Osteocyte (in vitro differentiated cells): ENCODE data around the gene ZCRB1.

DNA sequence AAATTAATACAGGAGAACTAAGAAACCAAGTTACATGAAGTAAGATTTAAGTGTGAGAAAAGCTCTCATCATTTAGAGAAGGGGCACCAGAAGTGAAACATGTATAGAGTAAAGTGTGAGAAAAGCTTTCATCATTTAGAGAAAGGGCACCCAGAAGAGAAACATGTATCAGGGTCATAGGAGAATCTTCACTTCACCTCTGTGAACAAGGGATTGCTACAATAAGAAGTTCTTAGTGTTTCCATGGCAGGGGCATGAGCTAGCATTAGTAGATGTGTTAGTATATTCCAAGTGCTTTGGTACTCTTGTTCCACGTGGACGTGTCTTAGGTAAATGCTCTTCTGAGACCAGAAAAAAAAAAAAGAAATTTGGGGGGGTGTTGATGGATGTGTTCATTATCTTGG is 132.3 kb upstream of the CNTN1 start:
- PRO-cap: no peak

- PRO-cap: no peak
These were observed 92.7 kb downstream of the PDZRN4 start for GRCh38 chr12:41280594-41281347.

DNA sequence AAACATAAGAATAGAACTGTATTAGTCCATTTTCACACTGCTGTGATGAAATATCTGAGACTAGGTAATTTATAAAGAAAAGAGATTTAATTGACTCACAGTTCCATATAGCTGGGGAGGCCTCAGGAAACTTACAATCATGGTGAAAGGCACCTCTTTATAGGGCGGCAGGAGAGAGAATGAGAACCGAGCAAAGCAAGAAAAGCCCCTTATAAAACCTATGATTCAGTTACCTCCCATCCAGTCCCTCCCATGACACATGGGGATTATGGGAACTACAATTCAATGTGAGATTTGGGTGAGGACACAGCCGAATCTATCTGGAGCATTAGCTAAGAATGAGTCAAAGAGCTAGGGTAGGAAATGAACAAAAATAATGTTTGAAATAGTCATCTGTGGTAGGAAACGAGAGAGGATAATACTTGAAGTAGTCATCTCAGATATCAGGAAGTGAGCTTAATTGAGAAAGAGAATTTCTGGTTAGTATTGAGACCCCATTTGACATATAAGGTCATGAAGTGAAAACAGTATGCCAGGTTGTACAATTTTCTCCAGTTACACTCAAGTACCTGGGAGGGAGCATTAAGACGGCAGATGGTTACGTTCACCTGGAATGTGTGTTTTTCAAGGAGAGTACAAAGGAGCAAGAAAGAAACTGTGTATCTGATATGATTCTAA is 143.6 kb downstream of the PDZRN4 start:
- PRO-cap: no peak

DNA sequence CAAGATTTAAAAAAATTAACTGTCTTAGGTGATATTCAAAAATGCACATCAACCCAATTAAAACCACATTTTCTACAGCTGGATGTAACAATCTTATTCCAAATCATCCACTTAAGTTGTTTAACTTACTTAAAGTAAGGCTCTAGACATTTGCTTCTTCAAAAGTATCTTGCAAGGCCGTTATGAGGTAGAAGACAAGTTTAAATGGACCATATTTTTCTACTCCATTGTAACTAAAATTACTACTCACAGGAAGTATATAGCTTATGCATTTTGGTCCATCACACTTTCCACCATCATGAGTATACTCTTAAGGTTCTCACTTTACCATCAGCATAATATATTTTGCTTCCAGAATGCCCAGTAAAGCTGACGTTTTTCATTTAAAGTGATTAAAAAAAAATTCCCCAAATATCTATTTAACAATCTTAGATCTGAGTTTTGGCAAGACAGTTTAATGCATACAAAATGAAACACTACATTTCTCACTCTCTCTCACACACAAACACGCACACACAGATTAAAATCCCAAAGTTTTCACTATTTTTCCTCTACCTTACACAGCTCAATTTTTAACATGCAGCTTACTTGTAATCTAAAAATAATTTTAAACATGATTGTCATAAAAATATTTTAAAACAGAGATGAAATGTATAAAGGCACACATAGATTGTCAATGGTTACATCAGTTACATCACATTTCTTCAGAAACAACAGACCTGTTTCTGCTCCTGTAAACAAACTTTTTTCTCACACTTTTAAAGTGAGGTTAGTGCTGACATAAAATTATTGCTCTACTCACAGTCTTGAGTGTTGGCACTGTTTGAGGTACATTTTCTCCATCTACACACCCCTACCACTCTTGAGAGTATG is 57.8 kb downstream of the GXYLT1 start:
- PRO-cap: no peak

DNA sequence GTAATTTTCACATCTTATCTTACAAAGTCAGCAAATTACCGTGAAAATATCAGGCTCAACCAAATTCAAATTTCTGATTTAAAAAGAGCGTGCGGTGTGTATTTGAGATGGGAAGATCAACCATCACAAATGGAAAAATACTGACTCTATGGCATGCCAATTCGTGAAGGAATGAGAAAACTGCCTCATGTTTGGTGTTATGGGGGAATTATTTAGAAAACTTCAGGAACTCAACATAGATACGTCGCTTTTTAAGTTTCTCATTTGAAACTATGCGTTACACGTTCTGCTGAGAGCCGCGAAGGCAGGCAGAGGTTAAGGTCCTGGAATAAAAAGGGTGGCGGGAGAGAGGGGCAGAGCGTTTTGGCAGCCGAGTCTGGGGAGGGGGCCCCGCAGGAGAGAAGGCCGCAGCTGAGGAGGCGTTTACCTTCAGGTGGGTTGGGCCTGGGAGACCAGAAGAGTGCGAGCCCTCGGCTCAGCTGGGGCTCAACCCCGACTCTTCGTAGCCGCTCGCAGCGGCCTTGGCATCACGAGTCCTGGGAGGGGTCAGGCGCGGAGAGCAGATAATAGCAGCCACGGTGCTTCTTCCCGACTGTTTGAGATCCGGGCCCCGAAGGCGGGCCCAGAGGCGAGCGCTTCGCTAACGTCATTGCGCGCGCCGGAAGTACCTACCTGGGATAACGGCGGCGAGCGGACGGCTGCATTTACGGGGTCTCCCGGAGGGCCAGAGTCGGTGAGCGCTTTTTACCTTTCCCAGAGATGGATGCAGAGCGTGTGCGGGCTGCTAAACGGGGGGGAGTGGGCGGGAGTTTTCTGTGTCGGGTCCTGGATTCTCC is at the start of gene ZCRB1:
Gene ZCRB1, minus strand, starts transcription at position 598 of the 836 bp plus-strand sequence.
- PRO-cap: bidirectional peak, plus-strand start at position 671 of the sequence, minus-strand start at position 523 of the sequence

DNA sequence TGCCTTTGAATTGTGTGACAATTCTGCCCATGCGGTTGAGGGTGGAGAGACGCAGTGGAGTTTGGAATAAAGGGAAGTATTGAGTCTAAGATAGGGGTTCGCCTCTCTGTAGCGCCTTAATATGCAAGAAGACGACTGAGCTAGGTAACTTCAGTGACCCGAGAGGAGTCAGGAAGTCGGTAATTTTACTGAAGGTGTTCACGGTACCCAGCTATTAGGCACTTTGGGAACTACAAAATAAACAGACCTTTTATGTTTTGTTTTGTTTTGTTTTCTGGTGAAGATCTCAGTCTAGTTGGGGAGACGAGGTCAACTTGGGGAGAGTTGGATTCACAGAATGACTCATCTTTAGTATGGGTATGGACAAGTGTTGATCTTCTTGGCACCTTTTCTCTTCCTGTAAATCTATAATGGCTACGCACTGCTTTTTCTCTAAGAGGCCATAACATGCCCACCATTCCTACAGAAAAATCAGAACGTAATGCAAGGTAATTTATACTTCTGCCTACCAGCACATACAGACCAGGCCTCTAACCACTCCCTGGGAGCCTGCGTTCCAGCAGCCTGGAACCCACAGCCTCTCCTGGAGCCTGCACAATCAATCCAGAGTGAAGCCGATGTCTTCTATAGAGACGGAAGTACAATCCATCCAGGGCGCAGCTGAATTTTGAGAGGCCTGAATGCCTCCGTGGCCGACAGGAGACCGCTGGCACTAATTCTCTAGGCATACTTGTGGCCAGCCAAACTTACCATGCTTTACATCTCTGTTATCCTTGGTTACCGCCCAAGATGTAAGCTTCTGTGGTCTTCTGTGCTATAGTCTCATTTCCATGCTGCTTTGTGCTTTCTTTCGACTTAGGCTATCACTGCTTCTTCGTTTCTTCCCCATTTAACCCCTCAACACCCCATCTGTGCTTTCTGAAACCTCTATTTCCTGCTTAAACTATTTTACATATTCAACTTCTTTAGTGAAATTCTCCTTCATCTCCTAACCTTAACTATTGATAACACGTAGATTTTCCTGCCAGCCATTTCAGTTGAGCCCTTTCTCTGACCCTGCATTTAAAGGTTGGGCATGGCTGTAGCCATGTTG is 712 bp downstream of the PPHLN1 start:
- PRO-cap: no peak

DNA sequence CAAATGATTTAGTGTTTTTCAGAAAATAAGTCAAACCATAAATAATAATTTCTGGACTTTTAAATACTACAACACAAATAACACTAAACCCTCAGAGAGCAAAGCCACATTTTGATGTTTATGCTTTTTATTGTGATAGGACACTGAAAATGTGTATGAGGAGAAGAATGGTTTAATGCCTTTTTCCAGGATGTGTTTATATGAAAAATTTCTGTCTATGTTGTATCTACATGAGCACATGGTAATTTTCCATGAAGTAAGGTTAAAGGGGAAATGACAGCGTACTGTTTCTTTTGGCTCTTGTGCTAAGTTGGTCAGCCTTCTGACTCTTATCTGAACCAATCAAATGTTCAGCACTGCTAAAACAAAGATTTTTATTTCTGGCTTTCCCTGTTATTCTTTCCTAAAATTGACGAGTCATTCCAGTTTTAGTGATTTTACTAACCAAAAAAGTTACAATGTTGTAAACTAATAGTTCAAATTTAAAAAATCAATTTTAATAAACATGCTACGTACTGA is 96.3 kb downstream of the PPHLN1 start:
- PRO-cap: no peak

DNA sequence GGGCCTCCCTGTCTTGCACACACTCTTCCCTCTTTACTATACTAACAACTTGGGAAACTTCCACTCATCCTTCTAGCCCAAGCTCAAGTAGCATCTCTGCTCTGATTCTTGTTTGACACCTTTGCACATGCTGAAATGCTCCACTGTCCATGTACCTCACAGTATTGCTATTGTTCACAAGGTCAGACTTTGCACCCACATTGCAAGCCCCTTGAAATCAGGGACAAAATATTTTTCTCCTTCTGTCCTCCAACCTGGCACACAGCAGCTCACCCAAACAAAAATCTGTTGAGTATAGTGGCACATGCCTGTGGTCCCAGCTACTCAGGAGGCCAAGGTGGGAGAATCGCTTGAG is 39.7 kb downstream of the PRICKLE1 start:
- PRO-cap: no peak

DNA sequence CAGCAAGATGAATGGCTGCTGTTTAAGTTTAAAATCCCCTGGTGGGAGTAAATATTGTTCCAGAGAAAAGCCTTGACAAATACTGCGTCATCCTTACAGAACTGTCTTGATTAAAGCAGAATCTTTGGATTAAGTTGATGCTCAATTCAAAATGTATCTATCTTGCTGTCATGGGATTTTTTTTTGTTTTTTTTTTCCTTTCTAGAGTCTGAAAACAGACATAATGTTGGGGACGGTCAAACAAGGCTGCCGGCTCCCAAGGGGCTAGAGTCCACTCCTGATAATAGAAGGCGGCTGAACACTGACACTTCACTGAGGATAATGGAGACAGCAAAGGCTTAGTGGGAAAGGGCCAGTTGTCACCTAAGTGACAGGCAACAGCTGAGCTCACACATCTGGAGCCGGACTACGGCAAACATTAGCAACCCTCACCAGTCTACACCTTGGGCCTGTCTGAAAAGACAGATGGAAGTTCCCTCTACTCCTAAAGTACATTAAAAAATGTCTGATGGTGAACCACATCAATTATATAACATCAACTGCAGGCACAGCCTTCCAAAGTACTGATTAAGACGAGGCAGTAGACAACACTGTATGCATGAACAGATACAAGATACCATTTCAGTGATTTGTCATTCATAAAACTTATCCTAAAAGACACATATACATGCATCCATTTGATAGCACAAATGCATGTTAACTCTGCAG is 1.6 kb downstream of the PRICKLE1 start:
- PRO-cap: no peak

- PRO-cap: no peak
These were observed 777 bp downstream of the PRICKLE1 start for GRCh38 chr12:42588470-42589468.

DNA sequence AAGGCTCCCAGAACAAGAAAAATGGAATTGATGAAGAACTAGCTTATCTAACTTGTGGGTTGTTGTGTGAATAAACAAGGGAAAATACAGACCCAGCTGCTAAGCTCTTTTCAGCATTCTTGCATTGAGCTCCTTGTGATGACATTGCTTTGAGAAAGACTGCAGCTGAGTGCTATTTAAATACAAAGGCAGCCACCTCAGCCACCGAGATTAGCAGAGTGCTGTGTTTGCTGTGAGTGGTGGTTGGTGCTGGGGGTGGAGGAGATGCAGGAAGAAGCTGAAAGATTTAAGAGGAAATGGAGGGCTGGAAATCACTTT is 396.0 kb upstream of the PRICKLE1 start:
- PRO-cap: no peak

- PRO-cap: no peak
These were observed 852 bp downstream of the TWF1 start for GRCh38 chr12:43805339-43805591.

DNA sequence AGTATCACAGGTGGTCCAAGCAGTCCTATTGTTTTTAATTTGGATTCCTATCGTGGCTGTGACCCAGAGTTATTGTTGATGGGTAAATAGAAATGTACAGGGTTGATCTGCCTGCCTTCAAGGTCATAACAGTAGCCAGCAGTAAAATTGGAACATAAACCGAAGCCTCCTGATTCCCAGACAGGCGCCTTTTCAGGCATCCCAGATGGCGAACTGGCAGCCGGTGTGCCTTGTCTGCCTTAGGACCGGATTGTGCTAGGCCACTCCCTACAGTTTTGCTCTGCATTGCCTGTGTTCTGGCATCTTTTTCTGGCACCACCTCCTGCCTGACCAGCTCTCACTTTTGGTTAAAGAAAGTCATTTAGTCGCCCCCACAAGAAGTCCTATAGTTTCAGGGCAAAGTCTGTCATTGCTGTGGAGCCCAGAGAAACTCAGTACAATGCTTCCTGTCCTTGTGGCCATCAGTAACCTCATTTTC is 22.3 kb downstream of the TMEM117 start:
- PRO-cap: no peak

- PRO-cap: no peak
These were observed 140.6 kb downstream of the TMEM117 start for GRCh38 chr12:43976411-43977025.

DNA sequence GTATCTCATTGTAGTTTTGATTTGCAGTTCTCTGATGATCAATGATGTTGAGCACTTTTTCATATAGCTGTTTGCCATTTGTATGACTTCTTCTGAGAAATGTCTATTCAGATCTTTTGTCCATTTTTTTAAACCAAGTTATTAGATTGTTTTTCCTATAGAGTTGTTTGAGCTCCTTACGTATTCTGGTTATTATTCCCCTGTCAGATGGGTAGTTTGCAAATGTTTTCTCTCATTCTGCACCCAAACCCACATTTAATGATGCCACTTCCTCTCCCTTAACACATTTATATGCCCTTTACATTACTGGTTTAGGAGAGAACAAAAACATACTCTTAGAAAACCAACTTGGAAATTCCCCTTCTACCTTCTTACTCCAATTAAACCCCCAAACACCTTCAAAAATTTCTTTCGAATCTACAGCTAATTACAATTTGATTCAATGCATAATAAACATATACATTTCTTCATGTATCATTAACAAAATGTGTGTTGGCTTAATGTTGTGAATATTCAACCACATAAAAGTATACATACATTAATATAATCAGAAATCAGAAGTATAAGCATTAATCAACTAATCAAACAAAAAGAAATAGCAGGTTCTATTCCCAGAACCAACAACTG is 48.0 kb downstream of the NELL2 start:
- PRO-cap: no peak

- PRO-cap: no peak
These were observed 72.5 kb upstream of the NELL2 start for GRCh38 chr12:44948498-44949162.

- PRO-cap: no peak
These were observed 1.3 kb upstream of the ARID2 start for GRCh38 chr12:45728306-45728603.

DNA sequence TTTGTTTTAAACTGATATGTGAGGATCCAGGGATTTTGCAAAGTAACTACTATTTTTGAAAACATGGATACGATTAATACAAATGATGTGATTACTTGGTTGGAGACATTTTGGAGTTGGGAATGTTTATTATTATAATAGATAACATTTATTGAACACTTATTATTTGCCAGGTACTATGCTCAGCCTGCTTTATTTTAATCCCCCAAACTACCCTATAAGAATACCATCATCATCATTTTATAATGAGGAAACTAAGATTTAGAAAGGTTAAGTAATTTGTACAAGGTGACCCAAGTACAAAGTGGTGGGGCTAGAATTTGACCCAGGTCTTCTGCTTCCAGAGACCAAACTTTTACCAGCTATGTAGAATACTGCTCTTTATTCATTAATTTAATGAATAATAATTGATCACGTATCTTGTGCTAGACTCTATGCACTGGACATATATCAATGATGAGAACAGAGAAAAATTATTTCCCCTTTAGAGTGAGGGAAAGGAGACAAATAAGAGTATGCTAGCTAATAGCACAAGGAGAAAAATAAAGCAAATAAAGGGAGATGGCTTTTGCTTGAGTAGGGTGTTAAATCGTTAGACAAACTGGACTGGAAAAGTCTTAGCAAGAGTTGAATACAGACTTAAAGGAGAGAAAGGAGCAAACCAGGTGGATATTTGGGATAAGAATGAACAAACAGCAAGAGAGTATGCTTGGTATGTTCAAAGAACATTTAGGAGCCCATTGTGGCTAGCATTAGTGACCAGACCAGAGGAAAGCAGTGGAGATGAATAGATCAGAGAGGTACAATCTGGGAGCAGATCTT is 21.3 kb downstream of the ARID2 start:
- PRO-cap: no peak

- PRO-cap: no peak
These were observed 2.1 kb downstream of the SCAF11 start for GRCh38 chr12:45988268-45988656.

DNA sequence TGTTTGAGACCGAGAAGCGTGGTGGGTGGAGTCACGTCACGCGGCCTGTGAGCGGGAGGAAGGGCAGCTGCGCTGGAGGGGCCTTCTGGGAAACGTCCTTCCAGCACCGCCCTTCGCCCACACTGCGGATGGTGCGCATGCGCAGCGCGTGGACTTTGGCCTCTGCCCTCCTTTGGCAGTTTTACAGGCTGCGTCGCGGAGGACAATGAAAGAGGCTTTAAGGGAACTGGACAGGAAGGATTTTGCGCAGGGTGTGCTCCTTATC is 334 bp upstream of the SCAF11 start:
- PRO-cap: bidirectional peak, plus-strand start at position 184 of the sequence, minus-strand start outside the sequence